Right cardiac atrium (tissue), 1 donor: ENCODE results near the gene H4C14.

DNA sequence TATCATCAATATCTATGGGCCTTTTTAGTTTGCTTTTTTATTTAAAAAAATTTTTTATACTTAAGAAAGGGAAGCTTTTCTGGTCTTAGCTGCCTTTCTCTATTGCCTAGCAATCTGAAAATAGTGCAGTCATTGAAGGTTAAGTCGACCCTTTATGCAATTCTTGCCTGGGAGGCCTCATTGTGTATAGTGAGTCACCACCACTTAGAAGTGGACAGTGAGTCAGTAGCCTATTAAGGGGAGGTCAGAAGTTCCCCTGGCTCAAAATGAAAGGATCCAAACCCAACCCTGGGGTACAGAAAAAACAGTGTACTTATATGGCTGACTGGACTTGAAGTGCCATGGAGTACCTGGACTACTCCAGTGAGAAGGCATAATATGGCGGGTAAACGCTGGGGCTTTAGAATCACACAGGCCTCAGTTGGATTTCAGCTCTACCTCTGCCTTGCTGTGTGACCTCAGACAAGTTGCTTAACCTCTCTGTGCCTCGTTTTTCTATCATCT is 2.2 kb upstream of the BCL9 start:
- PRO-cap, result no peak

- PRO-cap, result no peak
Measured at GRCh38 chr1:147542996-147543514, 1.8 kb downstream of the BCL9 start.

- PRO-cap, result no peak
Measured at GRCh38 chr1:147655096-147655487, 15.2 kb downstream of the ACP6 start.

DNA sequence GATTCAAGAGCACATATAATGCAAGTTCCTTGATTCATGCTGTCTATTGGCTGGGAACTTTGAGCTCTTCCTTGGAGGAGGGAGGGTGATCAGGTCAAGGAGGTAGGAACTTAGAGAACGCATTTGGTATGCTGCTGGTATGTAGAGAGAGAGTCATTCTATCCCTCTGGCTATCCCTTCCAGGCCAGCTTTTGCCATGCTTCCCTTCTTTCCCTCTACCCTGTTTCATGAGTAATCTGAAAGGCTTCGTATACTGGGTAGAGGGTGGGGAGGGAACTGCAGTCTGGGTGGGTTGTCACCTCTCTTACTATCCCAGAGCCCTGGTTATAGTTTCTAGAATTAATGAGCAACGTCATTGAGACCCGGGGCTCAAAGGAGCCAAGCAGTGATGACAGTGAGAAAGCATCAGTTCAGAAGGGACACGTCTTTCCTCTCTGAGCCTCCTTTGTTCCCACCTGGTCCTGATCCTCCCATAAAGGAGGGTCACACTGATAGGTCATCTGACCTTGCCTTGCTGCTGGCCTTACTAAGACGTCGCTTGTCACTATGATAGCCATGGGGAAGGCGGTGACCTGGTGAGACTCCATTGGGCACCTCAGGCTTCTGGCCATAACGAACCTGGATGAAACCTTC is 2.6 kb downstream of the GJA5 start:
- PRO-cap, result no peak

GRCh38 chr1:147768855-147769585 is 8.6 kb upstream of the GJA5 start:
- PRO-cap, result no peak

- PRO-cap, result no peak
Measured at GRCh38 chr1:148371949-148372340, 111.2 kb downstream of the PPIAL4G start.

GRCh38 chr1:148529096-148529783 is 46.1 kb upstream of the PPIAL4G start:
- PRO-cap, result no peak

- PRO-cap, result unidirectional peak, minus-strand start at chr1:149162944
Measured at GRCh38 chr1:149162775-149163020, 59.3 kb upstream of the NBPF9 start.

GRCh38 chr1:149229086-149229507 is 125.7 kb upstream of the NBPF9 start:
- PRO-cap, result no peak

GRCh38 chr1:149398492-149398924 is 8.1 kb downstream of the NOTCH2NLC start:
- PRO-cap, result no peak

DNA sequence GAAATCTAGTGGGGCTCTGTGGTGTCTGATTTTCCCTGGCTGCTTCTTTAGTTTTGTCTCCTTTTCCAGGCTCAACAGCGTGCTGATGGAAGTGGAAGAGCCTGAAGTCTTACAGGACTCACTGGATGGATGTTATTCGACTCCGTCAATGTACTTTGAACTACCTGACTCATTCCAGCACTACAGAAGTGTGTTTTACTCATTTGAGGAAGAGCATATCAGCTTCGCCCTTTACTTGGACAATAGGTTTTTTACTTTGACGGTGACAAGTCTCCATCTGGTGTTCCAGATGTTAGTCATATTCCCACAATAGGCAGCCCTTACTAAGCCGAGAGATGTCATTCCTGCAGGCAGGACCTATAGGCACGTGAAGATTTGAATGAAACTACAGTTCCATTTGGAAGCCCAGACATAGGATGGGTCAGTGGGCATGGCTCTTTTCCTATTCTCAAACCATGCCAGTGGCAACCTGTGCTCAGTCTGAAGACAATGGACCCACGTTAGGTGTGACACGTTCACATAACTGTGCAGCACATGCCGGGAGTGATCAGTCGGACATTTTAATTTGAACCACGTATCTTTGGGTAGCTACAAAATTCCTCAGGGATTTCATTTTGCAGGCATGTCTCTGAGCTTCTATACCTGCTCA is 29.1 kb upstream of the PPIAL4C start:
- PRO-cap, result no peak

- PRO-cap, result unidirectional peak, minus-strand start at chr1:149708735
Measured at GRCh38 chr1:149708305-149708967, 74.1 kb upstream of the FCGR1A start.

- PRO-cap, result no peak
Measured at GRCh38 chr1:149746656-149747459, 35.6 kb upstream of the FCGR1A start.

DNA sequence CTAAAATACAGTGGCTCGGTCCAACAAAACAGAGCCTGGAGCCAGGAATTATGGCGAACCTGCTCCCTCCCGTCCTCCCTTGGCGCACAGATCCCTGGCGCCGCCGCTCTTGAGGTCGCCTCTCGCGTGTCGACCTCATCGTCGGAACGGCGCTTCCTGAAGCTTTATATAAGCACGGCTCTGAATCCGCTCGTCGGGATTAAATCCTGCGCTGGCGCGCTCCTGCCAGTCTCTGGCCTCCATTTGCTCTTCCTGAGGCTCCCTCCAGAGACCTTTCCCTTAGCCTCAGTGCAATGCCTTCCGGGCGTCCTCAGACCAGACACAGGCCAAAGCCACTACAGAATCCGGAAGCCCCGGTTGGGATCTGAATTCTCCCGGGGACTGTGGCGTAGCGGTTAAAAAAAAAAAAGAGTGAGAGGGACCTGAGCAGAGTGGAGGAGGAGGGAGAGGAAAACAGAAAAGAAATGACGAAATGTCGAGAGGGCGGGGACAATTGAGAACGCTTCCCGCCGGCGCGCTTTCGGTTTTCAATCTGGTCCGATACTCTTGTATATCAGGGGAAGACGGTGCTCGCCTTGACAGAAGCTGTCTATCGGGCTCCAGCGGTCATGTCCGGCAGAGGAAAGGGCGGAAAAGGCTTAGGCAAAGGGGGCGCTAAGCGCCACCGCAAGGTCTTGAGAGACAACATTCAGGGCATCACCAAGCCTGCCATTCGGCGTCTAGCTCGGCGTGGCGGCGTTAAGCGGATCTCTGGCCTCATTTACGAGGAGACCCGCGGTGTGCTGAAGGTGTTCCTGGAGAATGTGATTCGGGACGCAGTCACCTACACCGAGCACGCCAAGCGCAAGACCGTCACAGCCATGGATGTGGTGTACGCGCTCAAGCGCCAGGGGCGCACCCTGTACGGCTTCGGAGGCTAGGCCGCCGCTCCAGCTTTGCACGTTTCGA is at the start of gene H4C14:
H4C14 (plus strand) TSS at position 581 of the 948 bp plus-strand sequence.
- PRO-cap, result unidirectional peak, plus-strand start at position 581 of the sequence

GRCh38 chr1:149995122-149995525 is 15.4 kb downstream of the OTUD7B start:
- PRO-cap, result no peak

DNA sequence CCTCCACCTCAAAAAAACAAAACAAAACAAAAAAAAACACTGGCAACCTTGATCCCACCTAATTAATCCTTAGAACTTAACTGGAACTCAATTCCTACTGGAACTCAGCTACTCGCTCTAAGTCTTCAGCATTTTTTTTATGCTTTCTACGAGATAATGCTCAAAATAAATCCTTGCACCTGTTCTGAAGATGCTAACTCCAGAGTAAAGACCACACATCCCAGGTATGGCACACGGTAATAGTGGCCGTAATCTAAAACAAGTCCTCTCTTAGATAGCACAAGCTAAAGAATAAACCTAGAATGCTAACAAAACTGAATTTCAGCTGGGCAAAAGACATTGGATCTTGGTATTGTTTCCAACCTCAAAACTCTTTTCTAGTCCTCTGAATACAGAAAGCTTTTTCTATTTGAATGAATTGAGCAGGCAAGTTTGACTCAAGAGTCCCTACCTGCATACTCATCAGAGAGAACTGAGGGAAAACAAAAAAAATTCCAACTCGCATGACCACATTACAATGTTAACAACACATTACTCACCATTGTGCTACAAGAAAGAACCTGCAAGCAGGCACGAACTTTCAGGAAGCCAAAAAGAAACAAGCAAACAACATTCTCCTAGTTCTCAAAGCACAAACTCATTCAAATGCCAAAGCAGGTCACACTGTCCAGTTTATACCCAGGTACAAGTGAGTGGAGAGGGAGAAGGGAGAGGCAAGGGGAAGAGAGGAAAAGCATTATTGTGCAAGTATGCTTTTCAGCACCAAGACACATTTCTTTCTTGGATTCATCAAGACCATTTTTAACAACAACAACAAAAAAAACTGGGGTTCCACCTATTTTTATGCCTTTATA is 14.7 kb downstream of the OTUD7B start:
- PRO-cap, result no peak

DNA sequence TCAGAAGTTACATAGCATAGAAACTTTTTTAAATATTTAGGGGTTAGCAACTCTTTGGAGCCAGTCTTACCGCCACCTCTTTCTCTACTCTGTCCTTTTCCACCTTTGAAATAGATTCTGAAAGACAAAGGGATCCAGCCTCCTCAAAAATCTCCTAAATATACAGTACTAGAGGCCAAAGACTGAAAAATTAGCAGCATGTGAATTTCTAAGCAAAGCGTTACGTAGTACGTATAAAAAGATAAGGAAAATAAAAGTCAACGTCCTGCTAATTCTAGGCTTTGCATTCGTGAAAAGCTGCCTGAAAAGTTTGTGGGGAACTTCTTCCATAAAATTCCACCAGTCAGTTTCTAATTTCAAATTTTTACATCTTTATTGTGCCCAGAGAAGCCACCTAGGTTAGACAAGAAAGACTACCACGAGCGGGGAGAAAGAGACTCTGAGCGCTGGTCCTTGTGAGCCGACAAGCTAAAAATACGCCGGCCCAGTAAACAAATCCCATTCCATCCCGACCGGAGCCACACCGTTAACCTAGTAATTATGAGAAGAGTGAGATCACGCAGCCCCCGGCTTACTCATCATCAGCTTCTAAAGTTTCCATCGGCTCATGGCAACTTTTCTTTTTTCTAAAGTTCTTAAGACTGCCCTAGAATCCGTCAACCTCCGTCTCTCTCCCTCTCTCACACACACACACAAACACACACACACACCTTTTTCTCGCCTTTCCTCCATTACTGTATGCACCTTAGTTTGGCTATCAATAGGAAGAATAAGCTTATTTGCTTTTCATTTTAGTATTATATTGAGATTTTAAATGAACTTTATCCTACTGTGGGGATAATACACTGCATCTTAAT is 1.0 kb downstream of the OTUD7B start:
- PRO-cap, result no peak

DNA sequence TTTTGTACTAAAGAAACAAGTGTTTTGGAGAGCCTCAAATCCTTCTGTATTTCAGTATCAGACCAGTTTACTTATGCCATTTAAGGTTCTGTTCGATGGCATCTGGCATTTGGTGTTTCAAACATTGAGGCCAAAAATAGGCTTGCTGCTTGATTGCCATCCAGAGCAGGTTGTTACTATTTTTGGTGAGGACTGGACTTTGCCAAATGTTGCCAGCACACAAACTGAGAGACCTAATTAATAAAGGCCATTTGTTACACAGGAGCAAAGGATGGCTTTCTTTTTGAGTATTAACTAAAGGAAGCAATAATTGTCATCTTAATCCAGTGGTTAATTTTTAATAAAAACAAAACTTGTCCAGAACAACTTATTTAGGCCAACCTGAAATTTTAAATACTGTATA is 26.3 kb downstream of the VPS45 start:
- PRO-cap, result no peak

GRCh38 chr1:150150379-150151188 is 868 bp downstream of the PLEKHO1 start:
- PRO-cap, result no peak

GRCh38 chr1:150153543-150153964 is 3.8 kb downstream of the PLEKHO1 start:
- PRO-cap, result no peak